Neuron (in vitro differentiated cells): ENCODE results near the genes SCG3 and GNB5.

DNA sequence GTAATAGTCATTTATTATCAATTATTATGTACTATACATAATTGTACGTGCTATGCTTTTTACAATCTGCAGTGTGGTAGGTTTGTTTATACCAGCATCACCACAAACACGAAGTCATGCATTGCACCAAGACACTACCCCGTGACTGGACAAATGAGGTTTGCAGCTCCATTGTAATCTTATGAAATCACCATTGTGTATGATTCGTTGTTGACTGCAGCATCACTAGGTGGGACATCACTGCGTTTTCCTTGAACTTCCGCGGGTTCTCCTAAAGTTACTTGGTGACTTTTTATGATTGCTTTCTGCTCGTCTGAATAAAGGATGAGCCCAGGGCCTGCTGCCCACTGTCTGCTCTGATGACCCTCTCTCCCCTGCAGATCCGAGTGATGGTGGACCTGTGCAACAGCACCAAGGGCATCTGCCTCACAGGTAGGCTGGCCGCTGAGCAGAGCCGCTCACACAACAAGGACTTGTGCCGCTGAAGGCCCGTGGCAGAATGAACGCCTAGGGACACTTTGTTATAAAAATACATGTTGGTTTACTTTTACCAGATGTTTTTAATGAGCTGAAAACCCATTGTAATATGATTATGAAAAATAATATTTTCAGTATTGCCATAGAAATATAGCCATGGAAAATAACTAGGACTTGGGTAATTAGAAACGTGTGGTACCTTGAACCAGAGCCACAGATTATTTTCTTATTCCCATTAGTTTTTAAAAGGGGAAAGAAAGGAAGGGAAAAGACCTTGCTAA, 35.8 kb downstream of the GLDN start:
- PRO-cap: no peak

DNA sequence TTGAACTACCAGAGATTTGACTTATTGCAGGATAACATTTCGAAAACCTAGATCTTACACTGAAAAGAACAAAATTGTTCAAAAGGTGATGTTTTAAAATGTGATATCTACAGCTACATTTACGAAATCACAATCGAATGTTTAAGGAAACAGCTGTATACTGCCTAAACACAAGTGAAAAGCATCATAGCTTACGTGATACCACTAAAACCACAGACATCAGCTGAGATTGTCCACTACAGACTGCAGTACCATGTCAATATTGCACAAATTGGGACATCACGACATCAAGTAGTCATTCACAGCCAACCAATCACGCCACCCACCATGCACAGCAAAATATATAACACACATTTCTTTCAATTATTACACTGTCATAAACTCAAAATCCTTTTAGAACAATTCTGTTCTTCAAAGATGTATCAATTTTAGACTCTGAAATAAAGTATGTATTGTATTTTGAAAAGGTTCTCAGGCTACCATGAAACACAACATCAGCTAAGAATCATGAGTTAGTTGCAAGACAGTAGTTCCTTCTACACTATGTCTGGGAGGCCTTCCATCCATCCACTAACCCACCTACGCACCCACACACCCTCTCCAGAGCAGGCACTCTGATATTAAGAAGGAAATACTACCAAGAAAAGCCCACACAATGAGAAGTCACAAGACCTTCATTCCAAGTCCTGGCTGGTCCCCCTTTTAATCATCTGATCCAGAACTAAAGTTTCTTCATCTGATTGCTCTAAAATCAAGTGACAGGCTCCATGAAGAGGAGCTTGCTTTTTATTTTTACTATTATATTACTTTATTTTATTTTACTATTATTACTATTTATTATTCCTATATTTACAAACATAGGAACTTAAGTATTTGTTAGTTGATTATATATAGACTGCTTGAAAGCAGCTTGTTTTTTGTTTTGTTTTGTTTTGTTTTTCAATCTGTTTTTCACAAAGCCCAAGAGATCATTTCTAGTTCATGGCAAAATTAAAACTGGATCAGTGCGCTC, 3.0 kb downstream of the DMXL2 start:
- PRO-cap: no peak

GRCh38 chr15:51681071-51681877, at the start of gene SCG3:
TSS of gene SCG3 (plus strand) at chr15:51681503.
- PRO-cap: bidirectional peak, plus-strand start at chr15:51681503, minus-strand start at chr15:51681324

DNA sequence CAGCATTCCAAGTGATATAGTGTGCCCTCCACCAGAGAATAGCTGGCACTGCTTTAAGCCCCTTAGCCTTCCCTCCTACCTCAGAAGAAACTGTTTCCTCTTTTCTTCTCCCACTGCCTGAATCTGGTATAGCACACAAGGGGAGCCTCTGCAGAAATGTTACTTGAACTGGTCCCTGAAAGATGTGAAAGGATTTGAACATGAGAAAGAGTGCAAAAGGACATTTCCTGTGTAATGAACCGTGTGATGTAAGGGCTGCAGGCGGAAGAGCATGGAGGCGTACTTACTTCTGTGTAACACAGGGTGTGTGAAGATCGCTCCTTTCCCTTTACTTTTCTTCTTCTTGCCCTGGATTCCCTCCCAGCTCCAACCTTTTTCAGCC, 8.3 kb downstream of the TMOD3 start:
- PRO-cap: no peak

DNA sequence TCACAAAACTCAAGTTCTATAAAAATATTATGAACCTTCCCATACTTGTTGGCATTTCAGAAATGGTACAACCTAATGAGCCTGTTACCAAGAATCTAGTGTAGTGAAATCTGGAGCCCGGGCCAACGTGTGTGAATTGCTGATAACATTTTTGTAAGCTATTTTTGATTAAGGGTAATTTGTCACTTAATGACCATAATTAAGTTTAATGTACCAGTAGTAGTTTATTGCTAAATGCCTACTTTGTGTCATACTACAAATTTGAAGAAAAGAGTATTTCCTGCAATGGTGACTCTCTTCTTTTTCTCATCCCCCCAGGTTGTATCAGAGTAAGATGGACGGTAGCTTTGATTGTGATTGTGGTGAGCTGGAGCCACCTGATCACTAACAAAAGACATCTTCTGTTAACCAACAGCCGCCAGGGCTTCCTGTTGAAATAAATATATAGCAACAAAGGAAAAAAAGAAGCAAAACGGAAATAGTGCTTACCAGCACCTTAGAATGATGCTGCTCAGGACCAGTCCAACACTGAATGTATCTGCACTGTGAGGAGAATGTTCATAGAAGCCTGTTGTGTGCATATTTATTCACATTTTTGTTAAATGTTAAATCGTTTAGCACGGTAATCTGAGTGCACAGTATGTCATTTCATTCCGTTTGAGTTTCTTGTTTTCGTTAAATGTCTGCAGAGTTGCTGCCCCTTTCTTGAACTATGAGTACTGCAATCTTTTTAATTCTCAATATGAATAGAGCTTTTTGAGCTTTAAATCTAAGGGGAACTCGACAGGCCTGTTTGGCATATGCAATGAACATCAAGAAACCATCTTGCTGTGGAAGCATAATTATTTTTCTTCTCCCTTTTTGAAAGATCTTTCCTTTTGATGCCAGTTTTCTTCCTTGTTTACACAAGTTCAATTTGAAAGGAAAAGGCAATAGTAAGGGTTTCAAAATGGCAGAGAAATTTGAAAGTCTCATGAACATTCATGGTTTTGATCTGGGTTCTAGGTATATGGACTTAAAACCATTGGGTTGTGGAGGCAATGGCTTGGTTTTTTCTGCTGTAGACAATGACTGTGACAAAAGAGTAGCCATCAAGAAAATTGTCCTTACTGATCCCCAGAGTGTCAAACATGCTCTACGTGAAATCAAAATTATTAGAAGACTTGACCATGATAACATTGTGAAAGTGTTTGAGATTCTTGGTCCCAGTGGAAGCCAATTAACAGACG, 26.9 kb downstream of the MAPK6 start:
- PRO-cap: no peak

- PRO-cap: no peak
Measured at GRCh38 chr15:52076834-52077707, 35.5 kb downstream of the BCL2L10 start.

DNA sequence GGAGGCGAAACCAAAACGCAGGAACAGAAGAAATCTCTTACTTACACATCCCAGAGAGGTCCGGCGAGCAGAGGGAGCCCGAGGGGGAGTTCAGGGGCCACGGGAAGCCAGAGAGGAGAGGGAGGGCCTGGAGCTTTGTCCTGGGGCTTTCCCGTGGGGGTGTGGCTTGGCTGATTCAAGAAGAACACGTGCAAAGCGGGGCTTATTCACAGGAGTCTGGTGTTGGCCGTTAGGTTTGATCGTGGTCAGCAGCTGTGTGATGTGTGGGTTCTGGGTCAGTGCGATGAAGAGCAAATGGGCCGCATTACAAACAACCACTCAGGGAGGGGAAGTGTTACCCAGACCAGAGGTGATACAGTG, 12.2 kb downstream of the BCL2L10 start:
- PRO-cap: no peak

DNA sequence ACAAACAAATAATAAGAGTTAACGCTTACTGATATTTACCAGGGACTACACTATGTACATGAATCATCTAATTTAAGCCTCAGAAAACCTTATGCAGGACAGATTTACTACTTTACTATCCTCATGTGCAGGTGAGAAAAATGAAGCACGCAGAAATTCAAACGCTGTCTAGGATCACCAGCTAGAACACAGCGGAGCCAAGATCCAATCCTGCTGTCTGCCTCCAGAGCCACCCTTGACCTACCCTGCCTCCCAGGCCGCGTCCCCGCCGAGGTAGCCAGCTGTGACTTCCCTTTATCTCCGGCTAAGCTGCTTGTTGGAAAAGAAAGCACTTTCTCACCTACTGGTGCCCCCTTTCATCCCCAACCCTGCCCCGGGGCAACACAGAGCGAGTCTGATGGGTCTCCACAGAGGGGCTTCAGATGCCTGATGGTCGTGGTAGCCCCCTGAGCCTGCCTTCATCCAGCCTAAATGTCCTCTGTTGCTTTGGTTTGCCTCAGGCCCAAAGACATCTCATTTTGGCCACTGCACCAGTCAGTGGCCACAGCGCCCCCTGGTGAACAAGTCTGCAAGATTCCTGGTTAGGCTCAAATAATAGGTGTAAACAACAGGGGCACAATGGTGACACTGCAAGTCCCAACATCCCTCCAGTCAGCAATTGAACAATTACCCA, 27.0 kb upstream of the BCL2L10 start:
- PRO-cap: no peak

DNA sequence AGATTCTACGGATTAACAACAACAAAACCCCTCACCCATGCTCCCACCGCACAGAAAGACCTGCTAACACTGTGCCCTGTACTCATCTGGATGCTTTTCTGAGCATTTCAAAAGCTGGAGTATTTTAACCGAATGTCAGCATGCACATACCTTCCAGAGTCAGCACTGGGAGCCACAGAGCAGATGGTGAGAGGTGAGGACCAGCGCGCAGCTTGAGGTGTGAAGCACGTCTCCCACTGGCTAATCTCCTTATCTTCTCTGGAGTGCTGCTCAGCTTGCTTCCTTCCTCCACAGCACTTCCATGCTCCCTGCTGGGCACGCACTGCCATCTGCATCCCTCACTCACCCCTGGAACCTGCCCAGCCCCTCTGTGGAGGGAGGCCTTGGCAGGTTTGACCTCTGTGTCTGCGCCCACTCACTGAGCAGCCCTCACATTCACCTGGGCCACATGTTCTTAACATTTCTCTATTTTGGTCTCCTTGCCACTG, at the start of gene GNB5:
Gene GNB5, minus strand, starts transcription at position 221 of the 488 bp plus-strand sequence.
- PRO-cap: no peak

DNA sequence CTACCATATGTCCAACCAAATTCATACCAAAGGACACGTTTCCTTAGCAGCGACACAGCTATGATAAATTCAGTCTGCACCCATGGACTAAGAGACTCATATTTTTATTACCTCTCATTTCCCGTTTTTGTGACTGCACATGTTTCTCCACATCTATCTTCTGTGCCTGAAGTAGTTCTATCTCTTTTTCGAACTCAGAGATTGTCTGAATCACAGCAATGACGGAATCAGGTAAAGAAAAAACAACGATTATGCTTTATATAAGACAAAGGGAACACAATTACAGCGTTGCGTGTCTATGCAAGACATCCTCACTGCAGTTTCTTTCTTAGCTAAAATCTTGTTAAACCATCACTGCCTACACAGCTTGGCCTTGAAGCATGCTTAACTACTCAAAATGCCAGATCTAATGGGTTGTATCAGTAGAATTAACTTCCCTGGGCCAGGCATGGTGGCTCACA, 34.2 kb upstream of the GNB5 start:
- PRO-cap: no peak

- PRO-cap: no peak
Measured at GRCh38 chr15:52248517-52249431, 46.8 kb downstream of the MYO5C start.

GRCh38 chr15:52286045-52286244, 9.7 kb downstream of the MYO5C start:
- PRO-cap: no peak

DNA sequence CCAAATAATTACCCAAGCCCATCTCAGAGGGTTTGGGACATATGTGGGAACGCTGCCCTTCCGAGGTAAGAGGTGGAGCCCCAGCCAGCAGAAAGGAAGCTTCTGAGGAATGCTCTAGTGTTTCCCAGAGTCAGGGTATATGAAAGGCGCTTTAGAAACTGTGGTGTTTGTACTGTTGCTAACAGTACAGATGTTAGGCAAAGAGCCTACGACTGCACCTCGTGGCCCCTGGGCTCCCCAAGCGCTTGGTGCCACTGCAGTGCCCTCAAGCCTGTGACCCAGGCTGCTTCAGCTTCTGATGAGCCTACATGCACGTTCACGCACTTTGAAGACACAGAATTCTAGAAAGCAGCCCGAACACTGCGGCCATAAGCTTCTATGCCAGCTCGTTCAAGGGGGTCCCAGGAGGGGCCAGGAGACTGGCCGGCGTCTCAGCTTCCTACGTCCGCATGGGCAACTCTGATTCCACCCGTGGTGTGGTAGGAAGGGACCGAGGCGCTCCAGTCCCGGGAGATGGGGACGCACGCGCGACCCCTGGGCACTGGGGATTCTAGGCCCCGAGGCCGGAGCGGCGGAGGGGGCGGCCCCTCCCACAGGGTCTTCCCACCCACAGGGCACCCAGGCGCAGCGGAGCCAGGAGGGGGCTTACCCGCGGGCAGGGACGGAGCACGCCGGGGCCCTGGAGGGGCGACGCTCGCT, 722 bp downstream of the MYO5C start:
- PRO-cap: no peak

- PRO-cap: no peak
Measured at GRCh38 chr15:52382968-52383599, 87.5 kb upstream of the MYO5C start.

DNA sequence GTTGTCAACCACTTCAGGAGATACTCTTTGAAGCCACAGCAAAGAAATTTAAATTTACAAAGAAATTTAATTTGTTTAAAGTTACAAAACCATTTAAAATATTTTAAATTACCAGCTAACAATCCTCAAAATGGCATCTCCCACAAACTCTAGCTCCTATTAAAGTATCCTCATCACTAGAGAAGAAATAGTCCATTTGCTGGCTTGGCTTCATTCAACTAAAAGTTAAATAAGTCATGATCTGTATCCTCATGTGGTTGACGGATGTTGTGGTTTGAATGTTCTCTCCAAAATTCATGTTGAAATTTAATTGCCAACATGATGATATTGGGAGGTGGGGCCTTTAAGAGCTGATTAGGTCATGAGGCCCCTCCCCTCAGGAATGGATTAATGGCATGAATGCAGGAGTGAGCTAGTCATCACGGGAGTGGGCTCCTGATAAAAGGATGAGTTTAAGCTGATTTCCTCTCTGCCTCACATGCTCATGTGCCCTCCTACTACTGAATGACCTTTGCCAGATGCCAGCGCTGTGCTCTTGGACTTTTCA, 111.3 kb downstream of the MYO5A start:
- PRO-cap: no peak

GRCh38 chr15:52557219-52557603, 11.6 kb downstream of the ARPP19 start:
- PRO-cap: no peak

DNA sequence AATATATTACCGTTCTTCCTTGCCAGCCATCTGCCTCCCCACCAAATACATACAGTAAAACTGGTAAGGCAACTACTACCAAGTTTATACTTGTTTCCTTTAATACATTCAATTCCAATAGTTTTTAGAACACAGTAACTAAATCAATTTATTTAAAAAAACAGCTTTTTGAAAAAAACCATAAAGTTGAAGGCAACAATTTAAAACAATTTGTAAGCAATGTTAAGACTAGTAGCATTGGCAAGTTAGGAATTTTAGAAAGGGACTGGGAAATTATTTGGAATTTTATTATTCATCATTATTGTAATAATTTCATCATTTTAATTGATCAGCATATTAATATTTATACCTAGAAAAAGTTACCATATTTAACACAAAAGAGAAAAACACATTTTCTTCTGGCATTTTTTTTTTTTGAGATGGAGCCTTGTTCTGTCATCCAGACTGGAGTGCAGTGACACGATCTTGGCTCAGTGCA, 20.6 kb upstream of the ARPP19 start:
- PRO-cap: no peak

DNA sequence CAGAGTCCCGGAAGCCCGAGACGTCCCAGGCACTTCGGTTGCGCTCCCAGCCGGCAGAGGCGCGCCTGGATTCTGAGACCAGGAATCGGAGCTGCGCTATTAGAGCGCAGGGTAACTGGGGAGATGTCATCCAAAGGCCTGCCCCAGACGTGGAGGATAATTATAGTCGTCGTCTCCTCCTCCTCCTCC, 289 bp upstream of the ATOSA start:
- PRO-cap: no peak

GRCh38 chr15:52752884-52753339, 37.2 kb downstream of the ONECUT1 start:
- PRO-cap: no peak

DNA sequence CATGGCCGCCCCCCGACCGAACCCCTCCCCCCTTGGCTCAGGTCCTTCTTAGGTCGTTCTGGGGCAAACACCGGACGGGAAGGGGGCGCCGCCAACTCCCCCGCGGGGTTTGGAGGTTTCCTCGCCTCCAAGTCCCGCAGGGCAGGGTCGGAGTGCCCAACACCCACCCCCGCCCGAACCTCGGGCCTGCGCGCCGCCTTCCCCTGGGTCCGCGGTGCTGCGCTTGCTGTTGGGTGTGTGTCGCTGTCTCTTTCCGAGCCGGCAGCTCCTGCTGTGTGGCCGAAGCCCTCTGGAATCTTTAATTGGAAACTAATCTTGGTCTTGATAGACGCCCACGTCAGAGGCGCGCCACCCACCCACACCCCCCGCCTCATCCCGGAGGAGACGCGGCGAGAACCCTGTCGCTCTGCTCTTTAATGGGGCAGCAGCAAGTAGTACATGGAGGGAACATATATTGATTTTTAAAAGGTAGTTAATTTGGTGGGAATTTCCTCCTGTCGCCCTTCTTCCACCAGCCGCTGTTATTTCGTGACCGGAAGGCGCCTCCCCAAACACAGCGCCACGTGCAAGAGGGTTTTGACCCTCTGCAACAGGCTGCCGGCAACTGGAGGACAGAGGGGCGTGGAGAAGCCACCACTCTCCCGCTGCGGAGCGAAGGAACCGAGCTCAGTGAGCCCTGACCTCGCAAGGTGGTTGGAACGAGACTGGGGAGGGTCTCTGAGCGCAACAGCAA, 4.6 kb downstream of the ONECUT1 start:
- PRO-cap: bidirectional peak, plus-strand start at position 208 of the sequence, minus-strand start at position 188 of the sequence; bidirectional peak, plus-strand start at position 605 of the sequence, minus-strand start at position 291 of the sequence